Airway epithelial cell (primary cell): Measurements from ENCODE around the genes OPTC, LAX1 and SOX13.

DNA sequence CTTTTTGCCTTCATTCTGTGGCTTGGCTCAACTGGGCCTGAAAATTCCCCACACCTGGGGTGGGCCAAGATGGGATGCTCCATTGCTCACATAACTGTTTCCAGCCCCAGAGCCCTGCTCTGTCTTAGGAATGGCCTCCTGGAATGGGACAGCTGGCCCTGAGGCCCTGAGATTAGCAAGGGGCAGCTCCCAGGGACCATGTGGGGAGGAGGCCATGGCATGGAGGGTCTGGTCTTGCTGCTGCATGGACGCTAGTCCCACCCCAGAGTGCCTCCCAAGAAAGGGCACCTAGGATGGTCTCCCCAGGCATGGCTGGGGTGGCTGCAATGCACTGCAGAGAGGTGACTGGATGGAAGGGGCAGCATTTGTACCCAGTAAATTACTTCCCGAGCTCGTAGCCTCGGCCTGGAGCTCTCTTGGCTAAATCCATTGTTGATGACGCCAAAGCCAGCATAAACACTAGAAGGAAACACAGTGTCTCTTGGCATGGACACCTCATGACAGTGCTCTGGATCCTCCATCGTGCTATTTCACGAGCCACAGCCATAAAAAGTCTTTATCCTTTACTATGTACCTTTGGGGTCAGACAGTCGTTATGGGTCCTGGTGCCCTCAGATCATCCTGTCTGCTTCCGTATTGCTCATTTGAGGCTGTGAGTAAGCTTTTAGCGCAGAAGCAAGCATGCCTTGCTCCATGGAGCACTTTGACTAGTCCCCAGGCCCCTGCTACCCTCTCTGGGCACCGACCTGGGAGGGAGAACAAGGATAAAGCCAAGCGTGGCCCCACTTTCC lies 10.5 kb upstream of the PRELP start:
- RAMPAGE, long total RNA, result no peak

GRCh38 chr1:203493913-203494288 lies at the start of gene OPTC:
TSS of gene OPTC (plus strand) at chr1:203494153.
- RAMPAGE, long total RNA, result no peak

- RAMPAGE, long total RNA, result no peak
These were observed 14.5 kb downstream of the OPTC start for GRCh38 chr1:203508388-203508917.

DNA sequence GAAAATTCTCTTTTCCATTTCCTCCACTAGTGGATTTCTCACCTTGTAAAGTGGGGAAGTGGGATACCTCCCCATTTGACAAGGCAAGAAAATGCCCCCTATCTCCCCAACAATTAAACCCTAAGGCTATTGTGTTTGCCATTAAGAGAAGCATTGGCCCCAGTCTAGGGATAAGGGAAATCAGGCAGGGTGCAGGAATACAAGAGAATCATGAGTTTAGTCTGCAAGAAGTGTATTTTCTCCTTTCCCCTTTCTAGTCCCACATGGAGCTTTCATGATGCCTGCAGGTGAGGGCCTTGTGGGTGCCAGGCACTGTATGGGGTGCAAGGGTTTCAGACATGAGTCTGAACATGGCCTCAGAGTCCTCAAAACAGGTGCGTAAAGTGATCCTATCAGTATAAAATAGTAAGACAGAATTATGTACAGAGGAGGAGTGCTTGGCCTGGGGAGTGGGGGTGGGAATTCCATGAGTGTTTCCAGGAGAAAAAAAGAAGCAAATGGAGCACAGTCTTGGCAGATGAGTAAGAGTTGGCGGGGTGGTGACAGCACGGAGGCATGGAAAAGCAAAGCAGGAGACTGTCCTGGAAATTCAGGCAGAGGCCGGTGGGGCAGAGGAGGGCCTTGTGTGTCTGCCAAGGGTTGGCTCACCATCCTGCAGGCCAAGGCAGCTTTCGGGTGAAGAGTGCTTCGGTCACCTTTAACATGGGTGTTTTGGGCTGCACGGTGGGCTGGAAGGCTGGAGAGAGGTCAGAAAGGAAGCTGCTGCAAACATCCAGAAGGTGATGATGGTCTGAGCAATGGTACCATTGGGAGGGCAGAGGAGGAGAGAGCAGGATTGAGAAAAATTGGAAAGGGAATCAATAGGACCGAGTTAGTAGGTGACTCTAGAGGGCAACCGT lies 63.3 kb downstream of the OPTC start:
- RAMPAGE, long total RNA, result no peak

GRCh38 chr1:203754253-203754893 lies 10.6 kb upstream of the LAX1 start:
- RAMPAGE, long total RNA, result no peak

DNA sequence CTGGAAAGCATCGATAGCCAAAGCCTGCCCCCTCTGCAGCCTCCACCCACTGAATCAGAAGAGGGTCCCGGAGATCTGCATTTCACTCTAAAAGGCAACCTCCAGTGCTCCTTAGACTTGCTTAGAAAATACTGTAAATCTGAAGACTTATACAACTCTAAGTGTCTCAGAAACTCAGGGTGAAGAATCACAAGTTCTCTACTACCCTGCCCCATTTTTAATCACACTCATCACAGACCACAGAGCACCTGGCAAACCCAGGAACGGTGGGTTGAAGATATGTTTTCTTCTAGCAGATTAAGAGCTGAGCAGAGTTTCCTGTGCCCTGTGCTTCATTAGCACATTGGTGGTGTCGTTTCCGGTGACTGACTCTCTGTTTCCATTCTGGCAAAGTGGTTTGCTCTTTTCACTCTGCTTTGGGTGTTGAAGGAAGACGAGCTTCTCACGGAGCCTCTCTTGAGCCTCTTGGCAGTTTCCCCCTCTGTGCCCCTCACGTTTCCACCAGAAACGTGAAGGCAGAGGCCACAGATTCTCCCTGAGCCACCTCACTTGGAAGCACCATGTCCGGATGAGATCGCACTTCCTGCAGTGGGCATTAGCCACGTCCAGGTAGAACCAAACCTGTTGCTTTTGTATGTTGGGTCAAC lies at the start of gene LAX1:
Gene LAX1, plus strand, starts transcription at position 409 of the 647 bp plus-strand sequence.
- RAMPAGE, long total RNA, result no peak

GRCh38 chr1:204072774-204073820 lies at the start of gene SOX13:
TSS of gene SOX13 (plus strand) at chr1:204073115.
- RAMPAGE, long total RNA, result no peak

DNA sequence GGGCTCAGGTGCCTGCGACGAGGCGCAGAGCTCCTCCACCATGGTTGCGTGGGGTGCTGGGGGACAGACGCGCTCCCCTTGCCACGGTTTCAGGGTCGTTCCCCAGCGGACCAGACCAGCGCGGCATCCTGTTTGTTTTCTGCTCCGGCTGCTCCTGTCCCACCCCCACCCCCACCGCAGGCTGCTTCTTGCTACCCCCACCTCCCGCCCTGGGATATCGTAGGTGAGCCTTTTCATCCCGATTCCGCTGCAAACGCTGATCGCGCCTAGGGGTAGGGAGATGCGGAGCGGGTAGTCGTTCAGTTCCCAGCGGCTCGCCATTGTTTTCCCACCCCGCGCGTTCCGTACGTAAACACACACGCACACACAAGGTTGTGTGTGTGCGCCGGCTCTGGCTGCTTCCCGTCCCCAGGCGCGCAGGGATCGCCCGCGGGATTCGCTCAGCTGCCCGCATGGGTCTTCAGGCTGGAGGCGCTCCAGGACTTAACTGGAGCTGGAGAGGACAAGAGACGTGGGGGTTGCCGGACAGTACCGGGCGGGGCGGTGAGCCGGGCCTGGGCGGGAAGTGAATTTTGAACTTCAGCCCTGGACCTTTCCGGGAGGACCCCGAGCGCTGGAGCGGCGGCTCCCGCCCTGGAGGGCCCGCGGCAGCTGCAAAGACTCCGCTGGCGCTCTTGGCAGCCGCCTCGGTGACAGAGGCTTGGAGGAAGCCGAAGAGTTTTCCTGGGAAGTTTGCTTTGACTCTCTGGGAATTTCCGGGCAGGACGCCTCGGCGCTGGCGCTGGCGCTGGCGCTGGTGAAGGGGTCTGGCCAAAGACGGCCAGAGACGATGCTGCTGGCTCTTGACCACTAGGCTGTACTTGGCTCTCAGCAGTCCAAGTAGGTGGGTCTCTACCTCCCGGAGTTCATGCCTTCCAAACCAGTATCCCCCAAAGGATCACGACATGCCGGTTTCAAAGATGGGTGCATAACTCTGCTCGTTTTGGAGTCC lies 1.5 kb downstream of the SOX13 start:
- RAMPAGE, long total RNA, result no peak

- RAMPAGE, long total RNA, result no peak
These were observed 7.4 kb downstream of the SOX13 start for GRCh38 chr1:204080238-204080888.

- RAMPAGE, long total RNA, result no peak
These were observed 35.4 kb upstream of the GOLT1A start for GRCh38 chr1:204248988-204249790.

- RAMPAGE, long total RNA, result no peak
These were observed 72.1 kb upstream of the GOLT1A start for GRCh38 chr1:204285690-204286399.

GRCh38 chr1:204331857-204332461 lies 27.8 kb downstream of the PLEKHA6 start:
- RAMPAGE, long total RNA, result no peak

GRCh38 chr1:204418553-204419667 lies 7.3 kb upstream of the PPP1R15B start:
- RAMPAGE, long total RNA, result no peak

- RAMPAGE, long total RNA, result no peak
These were observed 25.3 kb downstream of the PIK3C2B start for GRCh38 chr1:204469265-204469679.

GRCh38 chr1:204813963-204814747 lies 14.3 kb upstream of the NFASC start:
- RAMPAGE, long total RNA, result no peak

- RAMPAGE, long total RNA, result no peak
These were observed 83.5 kb upstream of the CNTN2 start for GRCh38 chr1:204959611-204959852.

DNA sequence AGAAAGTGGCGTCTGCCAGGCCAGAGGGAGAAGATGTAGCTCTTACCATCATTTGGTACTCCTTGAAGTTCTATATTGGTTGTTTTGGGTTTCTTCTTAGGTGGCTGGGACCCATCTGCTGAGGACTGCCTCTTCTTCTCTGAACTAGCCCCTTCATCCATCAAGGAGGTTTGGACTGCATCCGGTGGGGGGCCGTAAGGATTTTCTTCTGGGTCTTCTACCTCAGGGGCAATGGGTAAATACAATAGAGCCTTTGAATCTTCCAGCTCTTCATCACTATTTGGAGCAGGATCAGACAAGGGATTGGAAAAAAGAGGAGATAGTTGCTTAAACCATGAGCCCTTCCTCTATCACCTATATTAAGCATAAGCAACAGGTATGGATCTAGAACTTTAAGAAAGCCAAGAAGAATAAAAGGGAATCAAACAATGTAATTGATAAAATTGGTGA lies 12.4 kb upstream of the TMEM81 start:
- RAMPAGE, long total RNA, result no peak

- RAMPAGE, long total RNA, result no peak
These were observed 14.5 kb upstream of the TMEM81 start for GRCh38 chr1:205098801-205099181.

- RAMPAGE, long total RNA, result no peak
These were observed 37.9 kb downstream of the NUAK2 start for GRCh38 chr1:205283566-205284176.

- RAMPAGE, long total RNA, result no peak
These were observed 37.1 kb downstream of the NUAK2 start for GRCh38 chr1:205284177-205285185.